Airway epithelial cell (primary cell): ENCODE results near the genes CROCC and PADI3.

GRCh38 chr1:16904689-16906022, 16.6 kb upstream of the CROCC start:
- RAMPAGE, long total RNA, result no peak

DNA sequence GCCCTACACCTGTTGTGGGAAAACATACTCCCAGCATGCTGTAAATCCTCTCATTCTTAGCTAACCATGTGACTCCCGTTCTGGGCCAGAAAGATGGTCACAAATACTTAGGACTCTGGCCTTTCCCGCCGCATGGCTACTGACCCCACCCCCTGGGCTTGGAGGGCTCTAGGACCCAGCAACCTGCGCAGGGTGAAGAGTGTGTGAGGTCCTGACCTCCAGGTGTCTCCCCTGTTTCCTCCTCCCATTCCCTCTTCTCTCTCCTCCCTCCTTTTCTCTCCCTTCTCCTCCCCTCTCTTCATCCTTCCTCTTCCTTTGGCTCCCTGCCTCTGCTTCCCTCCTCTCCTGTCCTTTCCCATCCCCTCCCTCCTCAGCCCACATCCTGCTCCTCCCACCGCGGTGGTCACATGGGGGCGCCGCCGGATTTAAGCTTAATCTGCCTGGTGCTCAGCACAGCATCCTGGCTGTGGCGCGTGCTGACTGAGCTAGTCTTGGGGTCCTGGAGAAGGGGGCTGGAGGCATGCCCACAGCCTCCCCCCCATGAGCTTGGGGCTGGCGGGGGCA, at the start of gene CROCC:
TSS of gene CROCC (plus strand) at position 453 of the 564 bp plus-strand sequence.
- RAMPAGE, long total RNA, result no peak

- RAMPAGE, long total RNA, result no peak
Observed at GRCh38 chr1:16925440-16925898, 3.7 kb downstream of the CROCC start.

DNA sequence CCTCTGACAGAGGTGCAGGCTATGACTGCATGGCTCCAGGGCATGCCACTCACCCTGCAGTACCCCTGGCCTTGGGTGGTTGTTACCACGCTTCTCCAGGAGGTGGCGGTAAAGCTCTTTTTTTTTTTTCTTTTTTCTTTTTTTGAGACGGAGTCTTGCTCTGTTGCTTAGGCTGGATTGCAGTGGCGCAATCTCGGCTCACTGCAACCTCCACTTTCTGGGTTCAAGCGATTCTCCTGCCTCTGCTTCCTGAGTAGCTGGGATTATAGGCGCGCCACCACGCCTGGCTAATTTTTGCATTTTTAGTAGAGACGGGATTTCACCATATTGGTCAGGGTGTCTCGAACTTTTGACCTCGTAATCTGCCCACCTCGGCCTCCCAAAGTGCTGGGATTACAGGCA, 28.7 kb downstream of the MFAP2 start:
- RAMPAGE, long total RNA, result no peak

GRCh38 chr1:16968962-16969460, 11.4 kb downstream of the MFAP2 start:
- RAMPAGE, long total RNA, result no peak

DNA sequence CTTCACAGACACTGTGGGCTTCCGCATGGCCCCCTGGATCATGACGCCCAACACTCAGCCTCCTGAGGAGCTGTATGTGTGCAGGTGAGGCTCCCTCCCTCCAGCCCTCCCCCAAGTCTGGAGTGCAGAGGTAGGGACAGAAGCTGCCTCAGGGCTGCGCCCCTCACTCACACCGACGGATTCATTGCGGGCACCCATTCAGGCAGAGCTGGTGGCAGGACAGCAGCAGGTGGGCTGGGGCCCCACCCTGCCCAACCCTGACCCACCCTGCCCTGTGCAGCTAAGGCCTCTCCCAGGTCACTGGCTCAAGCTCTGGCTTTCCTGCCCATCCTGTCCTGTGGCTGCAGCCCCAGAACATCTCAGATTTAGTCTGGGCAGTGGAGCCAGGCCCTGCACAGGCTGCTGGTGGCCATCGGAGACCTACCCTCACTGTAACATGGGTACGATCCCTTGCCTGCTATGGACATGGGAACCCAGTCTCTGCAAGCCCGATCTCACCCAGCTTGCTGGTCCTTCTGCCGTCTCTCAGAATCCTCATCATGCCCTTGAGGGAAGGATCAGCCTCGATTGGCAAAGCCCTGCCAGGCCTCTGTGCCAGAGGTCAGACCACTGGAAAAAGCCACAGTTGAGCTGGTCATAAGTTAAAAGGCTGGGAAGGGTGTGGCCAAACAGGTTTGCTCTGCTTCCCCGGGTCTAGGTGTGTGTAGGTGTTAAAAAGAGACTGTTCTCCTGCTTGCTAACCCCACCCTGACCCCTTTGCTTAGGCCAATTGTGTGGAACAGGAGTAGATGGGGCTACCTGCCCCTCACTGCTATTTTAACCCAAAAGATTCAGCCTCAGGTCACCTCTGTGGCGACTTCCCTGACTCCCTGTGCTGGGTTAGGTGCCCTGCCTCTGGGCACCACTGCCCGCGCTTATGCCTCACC, 19.7 kb upstream of the PADI3 start:
- RAMPAGE, long total RNA, result no peak

GRCh38 chr1:17248626-17249670, at the start of gene PADI3:
PADI3 (plus strand) TSS chr1:17249098.
- RAMPAGE, long total RNA, result no peak

DNA sequence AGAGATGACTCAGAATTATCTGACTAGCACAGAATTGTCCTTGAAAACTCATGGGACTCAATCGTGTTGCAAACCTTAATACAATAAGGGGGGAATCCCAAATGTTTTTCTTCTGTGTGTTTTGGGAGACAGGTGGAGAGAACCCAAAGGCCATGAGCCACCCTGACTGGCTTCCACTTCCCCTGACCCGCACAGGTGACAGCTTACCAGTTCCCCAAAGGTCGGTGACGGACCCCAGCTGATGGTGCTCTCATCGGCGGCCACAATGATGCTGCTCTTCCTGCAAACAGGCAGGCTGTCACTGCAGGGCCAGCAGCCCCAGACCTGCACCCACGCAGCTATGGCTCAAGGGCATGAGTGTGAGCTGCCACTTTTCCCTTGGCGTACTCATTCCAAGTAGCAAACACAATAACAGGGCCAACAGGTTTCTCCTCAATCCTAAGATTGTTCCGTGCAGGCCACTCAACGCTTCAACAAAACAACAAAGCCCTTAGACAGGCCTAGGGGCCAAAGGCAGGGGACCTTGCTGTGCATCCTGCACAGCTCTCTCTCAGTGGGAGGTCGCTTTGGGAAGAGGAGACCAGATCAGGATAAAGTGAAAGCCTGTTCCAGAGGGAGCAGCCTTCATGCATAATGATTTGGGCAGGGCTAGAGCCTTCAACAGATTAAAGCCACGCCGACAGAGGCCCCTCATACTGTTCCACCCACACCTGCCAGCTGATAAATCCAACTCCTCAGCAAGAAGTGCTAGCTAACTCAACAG, 27.4 kb downstream of the RCC2 start:
- RAMPAGE, long total RNA, result no peak

GRCh38 chr1:17419534-17420021, 19.9 kb downstream of the RCC2 start:
- RAMPAGE, long total RNA, result no peak

DNA sequence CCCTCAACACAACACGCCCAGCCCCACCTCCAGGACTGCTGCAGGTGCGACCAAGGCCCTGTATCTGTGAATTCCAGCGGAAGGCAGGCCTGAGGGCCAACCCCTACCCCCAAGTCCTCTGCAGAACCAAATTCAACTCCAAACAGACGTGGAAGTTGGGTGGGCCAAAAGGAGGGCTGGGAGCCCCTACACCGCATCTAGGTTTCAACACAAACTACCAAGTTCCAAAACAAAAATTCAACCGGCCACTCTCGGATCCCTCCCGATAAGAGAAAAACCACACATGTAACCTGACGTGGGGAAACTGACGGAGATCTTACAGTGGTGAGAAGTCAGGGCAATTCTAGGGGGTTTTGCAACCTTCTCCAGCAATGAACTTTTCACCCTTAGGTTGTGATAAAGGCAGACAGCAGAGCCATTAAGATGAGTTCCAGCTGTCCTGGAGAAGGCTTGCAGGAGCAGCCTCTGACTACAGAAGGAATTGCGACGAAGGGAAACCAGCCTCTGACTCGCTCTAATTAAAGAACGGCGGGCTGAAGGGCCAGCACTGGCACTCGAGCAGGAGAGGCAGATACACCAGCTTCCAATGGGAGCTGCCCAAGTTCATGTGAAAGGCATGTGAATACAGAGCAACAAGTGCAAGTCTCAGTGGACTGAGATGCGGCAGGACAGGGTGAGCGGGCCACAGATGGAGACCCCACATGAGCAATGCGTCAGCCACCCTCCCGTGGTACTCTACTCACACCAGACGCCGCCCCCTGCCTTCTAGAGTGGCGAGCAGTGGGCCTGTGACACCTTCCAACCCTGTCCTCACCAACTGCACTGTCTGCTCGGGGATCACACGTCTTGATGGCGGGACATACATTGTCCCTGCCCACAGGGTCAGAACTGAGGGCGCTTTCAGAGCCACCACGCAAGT, 15.8 kb downstream of the RCC2 start:
- RAMPAGE, long total RNA, result no peak

DNA sequence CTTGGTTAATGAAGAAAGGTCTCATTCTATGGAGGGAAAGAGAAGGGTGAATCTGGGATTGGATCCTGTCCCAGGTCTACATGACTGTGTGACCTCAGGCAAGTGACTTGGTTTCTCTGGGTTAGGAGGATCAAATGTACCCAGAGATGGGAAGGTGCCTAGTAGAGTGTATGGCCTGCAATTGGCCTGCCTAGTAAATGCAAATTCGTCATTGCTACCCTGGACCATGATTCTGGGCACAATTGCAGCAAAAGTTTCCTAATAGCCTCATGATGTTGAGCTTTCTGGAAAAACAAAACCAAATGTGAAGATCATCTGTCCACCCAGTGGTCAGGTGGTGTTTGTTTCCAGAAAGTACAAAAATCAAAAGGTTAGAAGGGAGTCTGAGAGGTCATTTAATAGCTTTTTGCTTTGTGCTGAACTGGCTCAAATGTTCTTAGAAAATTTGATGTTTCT, 49.9 kb upstream of the RCC2 start:
- RAMPAGE, long total RNA, result no peak

- RAMPAGE, long total RNA, result no peak
Observed at GRCh38 chr1:17559233-17559776, 19.8 kb downstream of the ARHGEF10L start.

DNA sequence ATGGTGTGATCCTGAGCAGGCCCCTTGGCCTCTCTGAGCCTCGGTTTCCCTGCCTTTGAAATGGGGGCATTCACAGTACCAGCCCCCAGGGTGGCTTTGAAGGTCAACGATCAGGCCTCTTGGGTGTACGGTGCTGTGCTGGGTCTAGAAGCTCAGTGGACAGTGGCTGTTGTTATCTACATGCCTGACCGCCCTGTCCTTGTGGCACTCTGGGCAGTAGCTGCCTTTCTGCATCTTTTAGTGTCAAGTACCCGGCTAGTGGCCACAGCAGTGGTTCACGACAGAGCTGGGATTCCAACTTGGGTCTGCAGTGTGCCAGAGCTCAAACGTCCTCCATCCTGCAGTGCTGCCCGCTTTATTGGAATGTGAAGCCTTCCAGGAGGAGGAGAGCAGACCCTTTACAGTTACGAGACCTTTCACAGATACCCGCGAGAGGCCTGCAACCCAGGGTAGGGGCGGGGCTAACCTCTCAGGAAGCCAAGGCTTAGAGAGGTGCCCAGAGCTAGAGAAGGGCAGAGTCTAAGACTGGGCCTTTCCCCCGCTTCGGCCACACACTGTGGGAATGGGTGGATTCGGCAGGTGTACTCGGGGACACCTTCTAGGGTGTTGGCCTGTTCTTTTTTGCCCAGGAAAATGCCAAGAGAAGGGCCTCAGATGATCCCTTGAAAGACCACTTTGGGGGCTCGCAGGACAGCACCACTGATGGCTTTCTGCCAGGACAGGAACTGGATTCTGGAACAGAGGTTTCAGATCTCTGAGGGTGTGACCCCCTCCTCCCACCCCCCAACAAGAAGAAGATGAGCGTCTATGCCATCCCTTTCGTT, 74.5 kb downstream of the ARHGEF10L start:
- RAMPAGE, long total RNA, result no peak

- RAMPAGE, long total RNA, result no peak
Observed at GRCh38 chr1:17759195-17759621, 4.1 kb downstream of the ACTL8 start.

GRCh38 chr1:18007332-18007752, 100.3 kb upstream of the IGSF21 start:
- RAMPAGE, long total RNA, result no peak

- RAMPAGE, long total RNA, result no peak
Observed at GRCh38 chr1:18107162-18107451, 491 bp upstream of the IGSF21 start.

DNA sequence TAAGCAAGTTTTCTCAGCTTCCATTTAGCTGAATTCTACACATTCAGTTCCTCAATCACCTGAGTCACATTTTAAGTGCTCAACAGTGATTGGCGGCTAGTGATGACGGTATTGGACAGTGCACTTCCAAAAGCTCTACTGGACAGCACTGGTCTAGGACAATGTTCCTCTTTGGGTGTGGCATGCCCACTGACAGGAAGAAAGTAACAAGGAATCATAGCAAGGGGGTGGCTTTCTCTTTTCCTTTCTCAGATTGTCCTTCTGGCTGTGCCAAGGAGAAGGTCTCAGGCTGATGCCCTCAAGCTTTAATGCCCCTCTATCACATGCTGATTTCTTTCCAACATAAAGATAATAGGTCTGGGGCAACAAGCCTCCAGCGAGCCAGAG, 11.7 kb downstream of the IGSF21 start:
- RAMPAGE, long total RNA, result no peak

GRCh38 chr1:18481418-18481764, 661 bp downstream of the KLHDC7A start:
- RAMPAGE, long total RNA, result no peak

DNA sequence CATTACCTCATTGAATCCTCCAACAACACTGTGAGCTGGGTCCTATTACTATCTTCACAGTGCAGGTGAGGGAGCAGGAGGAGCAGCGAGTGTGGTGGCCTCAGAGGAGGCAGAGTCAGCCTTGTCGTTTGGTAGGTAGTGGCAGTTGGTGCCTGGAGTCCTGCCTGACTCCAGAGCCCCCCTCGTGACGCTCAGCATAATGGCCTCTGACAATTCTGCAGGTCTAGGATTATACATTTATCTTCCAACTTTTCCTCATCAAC, 23.2 kb upstream of the PAX7 start:
- RAMPAGE, long total RNA, result no peak

- RAMPAGE, long total RNA, result no peak
Observed at GRCh38 chr1:18646543-18647244, 16.0 kb downstream of the PAX7 start.